ENCODE results near the genes EXOSC2, AIF1L and NUP214.

- PRO-cap, 2 experiments, result peak in 2 of 2 experiments; most common plus-strand start chr9:130432600 (in 2); most common minus-strand start chr9:130432483 (in 1)
Observed at GRCh38 chr9:130432310-130432851, 12.4 kb upstream of the ASS1 start.

DNA sequence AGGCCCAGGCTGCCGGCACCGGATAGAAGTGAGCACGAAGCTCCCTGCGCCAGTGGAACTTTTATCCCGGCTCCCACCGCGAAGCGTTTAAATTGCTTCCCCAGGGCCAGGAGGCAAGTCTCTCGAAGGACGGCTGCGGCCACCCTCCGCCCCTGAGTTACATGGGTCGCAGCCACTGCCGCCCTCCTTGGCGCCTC, 398 bp upstream of the ASS1 start:
- PRO-cap, 2 experiments, result no peak in any of the 2 experiments

DNA sequence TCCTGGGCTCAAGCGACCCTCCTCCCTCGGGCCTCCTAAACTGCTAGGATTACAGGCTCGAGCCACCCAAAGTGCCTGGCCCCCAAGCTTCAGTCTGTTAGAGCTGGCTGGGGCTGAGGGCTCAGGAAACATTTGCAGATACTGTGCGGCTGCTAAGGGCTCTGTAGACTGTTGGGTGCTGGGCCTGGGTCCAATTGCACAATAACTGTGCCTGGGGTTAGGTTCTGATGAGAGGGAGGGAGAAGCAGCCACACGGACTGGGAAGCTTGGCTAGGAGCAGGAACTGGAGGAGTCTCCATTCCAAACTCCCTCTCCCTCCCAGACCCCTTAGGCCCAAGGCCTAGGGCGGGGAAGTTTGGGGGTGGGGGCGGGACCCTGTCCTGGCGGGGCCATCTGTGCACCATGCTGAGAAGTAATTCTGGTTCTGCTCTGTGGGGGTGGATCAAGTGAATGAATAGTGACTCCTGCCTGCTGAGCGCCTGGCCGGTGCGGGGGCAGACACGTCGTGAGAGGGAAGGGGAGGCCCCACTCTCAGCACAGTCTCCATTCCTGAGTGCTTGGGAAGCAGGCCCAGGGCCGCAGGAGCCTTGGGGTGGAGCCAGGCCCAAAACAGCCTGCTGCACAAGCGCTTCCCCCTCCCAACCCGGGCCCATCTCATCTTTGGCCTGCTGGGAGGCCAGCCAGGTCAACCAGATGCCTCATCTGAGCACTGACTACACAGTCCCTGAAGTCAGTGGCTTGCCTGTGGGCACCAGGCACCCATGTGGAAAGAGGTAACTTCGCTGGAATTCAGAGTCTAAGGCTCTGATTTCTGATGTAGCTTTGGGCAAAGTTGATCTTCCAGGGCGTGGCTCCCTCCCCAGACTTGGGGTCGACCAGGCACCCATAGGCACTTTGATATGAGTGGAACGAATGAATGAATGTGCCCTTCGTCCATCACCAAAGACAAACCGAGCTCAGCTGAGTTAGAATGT, 1.6 kb downstream of the ASS1 start:
- PRO-cap, 2 experiments, result peak in 2 of 2 experiments; most common plus-strand start position 220 of the sequence (in 2); most common minus-strand start position 143 of the sequence (in 1)

- PRO-cap, 2 experiments, result peak in 2 of 2 experiments; most common plus-strand start chr9:130450703 (in 2); most common minus-strand start chr9:130450531 (in 1)
Observed at GRCh38 chr9:130450322-130451110, 5.8 kb downstream of the ASS1 start.

DNA sequence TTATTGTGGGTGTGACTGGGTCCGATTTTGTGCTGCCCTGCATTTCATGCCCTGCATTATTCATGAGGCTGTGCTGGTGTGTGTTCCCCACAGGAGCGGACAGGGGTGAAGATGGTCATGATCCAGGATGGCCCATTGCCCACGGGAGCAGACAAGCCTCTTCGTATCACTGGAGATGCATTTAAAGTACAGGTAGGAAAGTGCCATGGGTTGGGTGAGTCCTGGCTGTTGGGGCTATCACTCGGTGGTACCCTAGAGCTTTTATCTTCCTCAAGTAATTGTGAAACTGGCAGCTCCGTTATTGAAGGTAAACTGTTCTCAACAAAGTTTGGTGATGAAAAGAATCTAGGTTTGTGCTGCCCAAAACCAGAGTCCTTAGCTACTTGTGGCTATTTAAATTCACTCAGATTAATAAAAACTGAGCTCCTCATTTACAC, 38.3 kb downstream of the FUBP3 start:
- PRO-cap, 2 experiments, result no peak in any of the 2 experiments

DNA sequence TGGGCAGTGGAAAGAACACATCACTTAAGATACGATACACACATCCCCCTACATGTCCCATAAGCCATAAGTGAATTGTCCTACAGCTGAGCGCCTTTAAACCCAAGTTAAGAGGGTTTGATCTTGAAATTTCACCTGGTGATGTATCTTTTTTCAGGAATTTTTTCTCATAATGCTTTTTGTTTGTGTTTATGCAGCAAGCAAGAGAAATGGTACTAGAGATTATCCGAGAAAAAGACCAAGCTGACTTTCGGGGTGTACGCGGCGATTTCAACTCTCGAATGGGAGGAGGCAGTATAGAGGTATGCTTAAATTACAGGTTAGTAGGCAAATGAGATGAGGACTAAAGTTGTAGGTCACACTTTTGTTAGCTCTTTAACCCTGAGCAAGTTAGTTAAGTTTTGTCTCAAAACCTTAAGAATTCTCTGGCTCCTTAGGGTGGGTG, 40.8 kb downstream of the FUBP3 start:
- PRO-cap, 2 experiments, result no peak in any of the 2 experiments

- PRO-cap, 2 experiments, result peak in 2 of 2 experiments; most common plus-strand start chr9:130693780 (in 2); most common minus-strand start chr9:130693625 (in 2)
Observed at GRCh38 chr9:130693205-130694200, at the start of gene EXOSC2. Gene EXOSC2 (plus strand): TSS chr9:130693780.

DNA sequence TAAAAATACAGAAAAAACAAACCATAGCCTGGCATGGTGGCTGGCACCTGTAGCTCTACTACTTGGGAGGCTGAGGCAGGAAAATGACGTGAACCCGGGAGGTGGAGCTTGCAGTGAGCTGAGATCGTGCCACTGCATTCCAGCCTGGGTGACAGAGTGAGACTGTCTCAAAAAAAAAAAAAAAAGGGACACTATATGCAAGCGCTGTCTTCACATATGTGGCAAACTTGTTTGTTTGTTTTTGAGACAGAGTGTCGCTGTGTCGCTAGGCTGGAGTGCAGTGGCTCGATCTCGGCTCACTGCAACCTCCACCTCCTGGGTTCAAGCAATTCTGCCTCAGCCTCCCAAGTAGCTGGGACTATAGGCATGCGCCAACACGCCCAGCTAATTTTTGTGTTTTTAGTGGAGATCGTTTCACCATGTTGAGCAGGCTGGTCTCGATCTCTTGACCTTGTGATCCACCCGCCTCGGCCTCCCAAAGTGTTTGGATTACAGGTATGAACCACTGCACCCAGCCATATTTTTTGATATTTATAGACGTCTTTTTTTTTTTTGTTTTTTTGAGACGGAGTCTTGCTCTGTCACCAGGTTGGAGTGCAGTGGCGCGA, 11.9 kb downstream of the EXOSC2 start:
- PRO-cap, 2 experiments, result no peak in any of the 2 experiments

- PRO-cap, 2 experiments, result no peak in any of the 2 experiments
Observed at GRCh38 chr9:130778877-130779381, 56.1 kb upstream of the ABL1 start.

DNA sequence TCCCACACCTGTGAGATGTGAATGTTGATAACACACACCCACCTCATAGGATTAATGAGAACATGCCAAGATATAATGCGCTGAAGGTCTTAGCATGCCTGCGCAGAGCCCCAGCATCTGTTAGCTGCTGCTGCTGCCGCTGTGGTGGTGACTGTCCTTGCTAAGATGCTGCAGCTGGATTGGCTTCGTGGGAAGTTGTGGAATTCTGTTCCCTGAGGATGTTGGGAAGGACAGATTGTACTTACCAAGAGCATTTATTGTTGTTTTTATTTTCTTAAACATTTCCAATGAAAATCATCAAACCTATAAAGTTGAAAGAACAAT, 52.5 kb upstream of the ABL1 start:
- PRO-cap, 2 experiments, result no peak in any of the 2 experiments

DNA sequence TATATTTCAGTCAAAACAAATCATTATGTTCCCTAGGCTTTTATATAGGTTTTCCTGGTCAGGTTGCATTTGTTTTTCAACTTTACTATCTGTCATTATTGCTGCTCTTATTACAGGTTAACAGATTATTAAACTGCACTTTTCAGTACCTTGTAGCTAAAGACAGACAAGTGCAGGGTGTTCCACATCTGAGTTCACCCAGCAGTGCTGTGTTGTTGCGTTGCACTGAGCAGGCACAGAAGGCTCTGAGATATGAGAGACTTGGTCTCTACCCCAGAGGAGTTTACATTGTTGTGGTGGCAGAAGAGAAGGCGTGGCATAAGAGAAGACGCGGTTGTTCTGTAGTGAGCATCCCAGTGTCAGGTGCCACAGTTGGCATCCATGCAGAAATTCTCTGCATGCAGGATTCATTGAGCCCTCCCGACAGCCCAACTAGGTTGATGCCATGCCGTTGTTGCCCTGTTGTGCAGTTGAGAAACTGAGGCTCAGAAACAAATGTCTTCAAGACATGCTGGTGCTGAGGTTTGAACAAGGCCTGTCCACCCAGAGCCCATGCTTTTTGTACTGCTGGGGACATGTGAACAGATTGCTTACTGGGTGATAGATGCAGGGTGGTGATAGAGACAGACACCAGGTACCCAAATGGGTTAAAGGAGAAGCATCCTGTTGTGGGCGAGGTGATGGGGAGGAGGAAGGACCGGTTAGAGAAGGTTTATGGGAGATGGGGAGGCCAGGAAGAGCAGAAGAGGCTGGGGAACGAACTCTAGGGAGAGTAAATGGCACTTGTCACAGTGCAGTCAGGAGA, 8.1 kb downstream of the ABL1 start:
- PRO-cap, 2 experiments, result no peak in any of the 2 experiments

- PRO-cap, 2 experiments, result no peak in any of the 2 experiments
Observed at GRCh38 chr9:130866337-130866896, 30.2 kb downstream of the QRFP start.

DNA sequence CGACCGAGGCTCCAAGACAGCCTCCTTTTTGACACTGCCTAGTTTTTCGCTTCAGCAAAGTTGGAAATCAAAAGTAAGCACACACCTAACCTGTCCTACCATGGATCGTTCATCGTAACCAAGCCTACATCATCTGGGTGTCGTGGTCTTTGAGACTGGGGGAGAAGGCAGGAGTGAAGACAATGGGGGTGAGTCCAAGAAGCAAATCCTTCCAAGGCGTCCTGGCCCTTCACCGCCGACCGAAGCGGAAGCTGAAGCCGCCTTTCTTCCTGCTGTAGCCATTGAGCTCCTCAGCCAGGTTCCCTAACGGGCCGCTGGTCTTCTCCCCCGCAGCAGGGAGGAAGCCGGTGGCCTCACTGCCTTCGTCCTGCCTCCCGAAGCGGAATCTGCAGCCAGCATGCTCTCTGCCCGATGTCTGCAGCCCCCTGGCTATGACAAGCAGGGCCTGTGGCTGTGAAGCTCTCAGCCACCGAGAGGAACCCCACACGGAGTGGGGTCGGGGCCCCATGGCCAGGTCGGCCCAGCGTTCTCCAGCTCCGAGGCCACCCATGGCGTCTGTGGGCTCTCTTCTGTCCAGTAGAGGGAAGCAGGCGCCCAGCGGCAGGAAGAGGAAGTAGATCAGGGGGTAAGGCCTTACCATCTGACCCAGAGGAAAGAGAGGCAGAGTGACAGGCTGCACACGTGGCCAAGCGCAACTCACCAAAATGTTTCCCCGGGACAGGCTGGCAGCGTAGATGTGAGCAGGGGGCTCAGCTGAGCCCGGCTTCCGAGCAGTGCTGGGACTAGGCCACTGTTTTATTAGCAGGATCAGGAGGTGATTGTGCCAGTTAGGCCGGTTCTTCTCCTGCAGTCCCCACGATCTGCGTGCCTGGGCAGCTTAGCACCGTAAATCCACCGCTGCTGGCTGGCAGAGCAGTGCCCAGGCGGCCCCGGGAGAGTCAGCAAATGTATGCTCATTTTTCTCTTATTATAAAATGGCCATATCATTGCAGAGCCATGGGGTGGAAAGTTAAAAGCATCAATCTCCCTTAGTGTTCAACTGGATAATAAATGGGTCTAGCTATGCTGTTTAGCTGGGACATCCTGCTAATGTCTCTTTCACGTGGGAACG, 3.1 kb downstream of the QRFP start:
- PRO-cap, 2 experiments, result no peak in any of the 2 experiments

DNA sequence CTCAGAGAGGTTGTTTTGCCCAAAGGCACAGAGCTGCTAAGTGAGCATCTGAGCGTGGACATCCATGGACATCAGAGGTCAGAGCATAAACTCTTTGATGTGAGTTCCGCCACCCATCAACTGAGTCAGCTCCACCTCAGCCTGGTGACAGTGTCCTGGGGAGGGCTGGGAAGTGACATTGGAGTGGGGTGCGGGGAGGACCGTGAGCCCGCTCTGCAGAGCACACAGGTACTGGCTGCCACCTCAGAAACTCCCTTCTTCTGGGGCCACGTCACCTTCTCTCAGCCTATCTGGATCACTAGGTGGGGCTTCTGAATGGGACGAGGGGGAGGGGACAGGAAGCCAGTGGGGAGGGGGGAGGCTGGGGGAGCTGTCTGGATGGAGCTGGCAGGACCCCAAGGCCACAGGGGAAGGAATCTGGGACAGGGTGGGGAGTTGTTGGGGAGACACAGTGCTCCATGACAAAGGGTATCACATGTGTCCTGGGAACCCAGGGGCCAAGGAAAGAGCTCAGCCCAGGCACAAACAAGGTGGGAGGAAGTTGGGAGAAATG, 2.4 kb downstream of the LAMC3 start:
- PRO-cap, 2 experiments, result no peak in any of the 2 experiments

GRCh38 chr9:131085216-131085642, 11.1 kb upstream of the AIF1L start:
- PRO-cap, 2 experiments, result no peak in any of the 2 experiments

- PRO-cap, 2 experiments, result peak in 1 of 2 experiments; most common plus-strand start chr9:131096531 (in 1)
Observed at GRCh38 chr9:131096042-131096714, at the start of gene AIF1L. Gene AIF1L (plus strand): TSS chr9:131096531.

GRCh38 chr9:131102419-131103099, 6.2 kb downstream of the AIF1L start:
- PRO-cap, 2 experiments, result no peak in any of the 2 experiments

- PRO-cap, 2 experiments, result peak in 2 of 2 experiments; most common plus-strand start chr9:131125596 (in 2); most common minus-strand start chr9:131125448 (in 2)
Observed at GRCh38 chr9:131125081-131125747, at the start of gene NUP214. Gene NUP214 (plus strand): TSS chr9:131125586.

GRCh38 chr9:131125748-131126519, 548 bp downstream of the NUP214 start:
- PRO-cap, 2 experiments, result no peak in any of the 2 experiments

GRCh38 chr9:131132301-131133290, 7.2 kb downstream of the NUP214 start:
- PRO-cap, 2 experiments, result no peak in any of the 2 experiments